Vagina (tissue), 1 donor: ENCODE measurements around a stretch of chr5.

DNA sequence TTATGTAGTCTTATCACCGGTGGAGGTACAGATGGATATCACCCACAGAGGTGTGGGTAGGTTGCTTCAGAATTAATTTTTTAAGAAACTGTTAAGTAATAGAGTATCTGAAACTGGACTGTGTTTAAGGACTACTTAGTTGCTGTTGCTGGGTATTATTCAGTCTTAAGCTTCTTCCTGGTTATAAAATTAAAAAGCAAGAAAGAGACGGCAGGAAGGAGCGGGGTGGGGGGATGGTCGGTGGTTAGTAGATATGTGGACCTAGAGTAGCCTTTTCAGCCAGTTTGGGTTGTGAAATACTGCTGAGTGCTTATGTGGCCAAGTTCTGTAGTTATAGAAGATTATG lies 28.4 kb downstream of the TRIO start:
- PRO-cap, result no peak
- RAMPAGE, long total RNA, result no peak

GRCh38 chr5:14176695-14177767 lies 33.9 kb downstream of the TRIO start:
- PRO-cap, result no peak
- RAMPAGE, long total RNA, result start-site peak on the plus strand at chr5:14177095-14177119, 10 reads; start-site peak on the plus strand at chr5:14177350-14177424, 9 reads

GRCh38 chr5:14178981-14179365 lies 35.8 kb downstream of the TRIO start:
- PRO-cap, result no peak
- RAMPAGE, long total RNA, result start-site peak on the plus strand at chr5:14179203-14179333, 7 reads

GRCh38 chr5:14184651-14185016 lies 41.5 kb downstream of the TRIO start:
- PRO-cap, result unidirectional peak, minus-strand start at chr5:14184867
- RAMPAGE, long total RNA, result no peak

DNA sequence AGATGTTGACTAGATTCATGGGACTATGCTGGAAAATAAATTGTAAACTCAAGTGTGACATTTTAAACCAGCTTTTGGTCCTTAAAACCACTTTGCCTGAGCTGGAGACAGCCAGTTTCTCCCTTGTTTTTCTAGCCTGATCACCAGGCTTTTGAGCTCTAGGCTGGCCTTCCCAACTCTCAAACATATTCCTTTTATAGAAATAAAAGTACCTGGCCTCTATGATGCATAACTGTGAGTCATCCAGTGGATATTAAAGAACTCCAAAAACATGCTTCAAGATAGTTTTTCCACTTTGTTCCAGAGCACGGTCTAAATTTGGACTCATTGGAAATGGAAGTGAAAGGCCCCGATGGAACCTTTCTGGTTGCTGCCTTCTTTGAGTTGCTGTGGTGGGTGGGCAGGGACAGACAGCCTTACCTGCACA lies 43.0 kb downstream of the TRIO start:
- PRO-cap, result bidirectional peak, plus-strand start at position 327 of the sequence, minus-strand start at position 153 of the sequence
- RAMPAGE, long total RNA, result no peak

DNA sequence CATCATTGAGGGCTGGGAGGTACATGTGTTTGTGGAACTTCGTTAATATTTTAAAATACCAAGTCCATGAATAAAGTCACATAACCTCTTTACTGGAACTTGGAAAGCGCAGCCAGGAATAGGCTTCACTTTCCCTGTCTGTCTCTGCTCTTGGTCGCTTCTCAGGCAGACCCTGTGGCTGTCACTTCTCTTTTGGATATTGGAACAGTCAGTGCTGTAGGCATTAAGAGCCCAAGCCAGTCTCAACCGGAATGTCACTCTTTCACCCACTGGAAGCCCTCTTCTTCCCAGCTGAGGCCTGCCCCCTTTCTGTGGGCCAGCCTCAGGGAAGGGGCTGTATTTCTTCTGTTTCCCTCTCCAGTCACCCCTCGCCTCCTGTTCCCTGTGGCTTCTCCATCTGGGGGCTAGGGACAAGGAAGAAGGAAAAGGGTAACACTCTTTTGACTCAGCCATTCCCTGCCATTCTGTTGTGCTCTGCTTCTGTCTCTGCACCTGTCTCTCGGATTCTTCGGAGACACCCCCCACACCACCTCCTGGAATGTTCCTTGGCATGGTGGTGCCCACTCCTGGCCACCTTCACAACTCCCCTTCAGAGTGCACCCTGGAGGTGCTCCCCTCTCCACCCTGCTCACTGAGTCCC lies 103.3 kb downstream of the TRIO start:
- PRO-cap, result no peak
- RAMPAGE, long total RNA, result no peak

- PRO-cap, result no peak
- RAMPAGE, long total RNA, result start-site peak on the plus strand at chr5:14358059-14358333, 49 reads
Observed at GRCh38 chr5:14357817-14358390, 214.8 kb downstream of the TRIO start.

- PRO-cap, result no peak
- RAMPAGE, long total RNA, result no peak
Observed at GRCh38 chr5:14448533-14449109, 133.0 kb upstream of the OTULINL start.

DNA sequence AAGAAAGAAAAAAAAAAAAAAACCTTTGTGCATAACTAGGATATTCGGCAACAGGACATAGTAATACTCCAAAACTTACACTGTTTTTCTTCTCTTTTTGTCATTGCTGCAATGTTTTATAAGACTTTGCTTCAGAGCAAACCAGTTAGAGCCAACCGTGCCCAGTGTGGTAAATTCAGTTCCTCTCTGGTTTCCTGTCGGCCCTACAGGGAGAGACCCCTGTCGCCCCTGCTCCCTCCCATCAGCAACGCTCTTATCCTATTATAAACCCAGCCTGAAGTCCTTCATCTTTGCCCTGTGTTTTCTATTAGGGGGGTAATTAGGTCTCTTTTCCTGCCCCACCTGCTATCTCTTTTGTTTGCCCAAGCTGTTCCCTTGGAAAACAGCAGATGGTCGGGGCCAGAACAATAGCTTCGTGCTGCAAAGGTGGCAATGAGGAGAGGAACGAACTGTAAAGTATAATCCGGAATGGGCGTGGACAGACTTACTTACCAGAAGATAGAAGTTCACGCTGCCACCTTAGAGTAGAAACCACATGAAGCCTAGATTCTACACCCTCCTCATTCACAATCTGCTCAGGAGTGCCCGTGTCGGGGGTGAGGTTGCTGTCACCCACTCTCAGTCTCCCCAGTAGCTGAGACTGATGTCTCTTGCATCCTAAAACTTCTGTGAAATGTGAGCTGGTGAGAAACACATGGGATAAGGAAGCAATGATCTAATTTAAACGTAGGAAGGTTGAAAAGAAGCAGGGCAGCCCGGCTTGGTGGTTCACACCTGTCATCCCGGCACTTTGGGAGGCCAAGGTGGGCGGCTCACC lies 21.4 kb upstream of the OTULINL start:
- PRO-cap, result no peak
- RAMPAGE, long total RNA, result no peak

DNA sequence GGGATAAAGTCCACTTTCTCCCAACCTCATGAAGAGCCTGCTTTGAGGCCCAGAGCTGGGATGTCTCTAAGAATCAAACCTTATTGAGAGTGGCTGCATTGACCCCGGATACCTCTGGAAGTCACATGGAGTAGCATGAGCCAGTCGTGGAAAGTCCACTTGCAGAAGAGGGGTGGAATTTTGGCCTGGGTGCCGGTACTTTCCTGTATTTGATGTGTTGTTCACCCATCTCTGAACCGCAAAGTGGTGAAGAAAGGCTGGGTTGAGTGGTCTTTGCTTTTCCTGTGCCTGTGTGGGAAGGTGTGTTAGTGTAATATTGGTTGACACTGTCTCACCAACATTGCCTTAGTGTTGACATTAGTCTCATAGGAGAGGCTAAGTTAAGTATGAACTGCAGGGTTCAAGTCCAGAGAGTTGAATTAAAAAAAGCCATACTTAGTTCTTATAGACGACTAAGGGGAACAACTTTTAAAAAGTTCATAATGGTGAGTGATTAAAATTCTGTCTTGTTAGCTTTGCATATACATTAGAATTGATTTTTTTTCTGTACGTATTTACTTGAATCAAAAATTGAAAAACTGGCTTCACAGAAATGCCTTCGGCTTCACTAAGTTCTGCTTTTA lies 3.8 kb downstream of the OTULIN start:
- PRO-cap, result no peak
- RAMPAGE, long total RNA, result no peak

GRCh38 chr5:14681360-14682115 lies 17.0 kb downstream of the OTULIN start:
- PRO-cap, result no peak
- RAMPAGE, long total RNA, result start-site peak on the plus strand at chr5:14681522-14681532, 16 reads

DNA sequence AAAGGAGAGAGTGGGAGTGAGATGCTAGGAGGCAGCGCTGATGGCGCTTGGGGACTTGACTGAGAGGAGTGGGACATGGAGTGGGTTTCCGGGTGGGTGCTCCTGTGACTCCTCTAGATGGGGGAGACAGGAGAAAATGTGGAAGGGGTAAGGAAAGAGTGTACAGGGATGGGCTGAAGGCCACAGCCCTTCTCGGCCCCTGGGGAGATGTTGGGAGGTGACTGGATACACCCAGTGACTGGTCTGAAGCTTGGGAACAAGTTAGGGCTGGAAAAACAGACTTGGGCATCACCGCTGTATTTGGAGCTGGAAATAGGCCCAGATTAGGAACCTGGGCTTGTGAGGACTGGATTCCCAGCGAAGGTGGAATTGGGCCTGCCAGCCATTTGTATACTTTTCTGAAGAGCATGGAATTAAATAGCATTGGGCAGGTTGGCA lies 37.6 kb downstream of the OTULIN start:
- PRO-cap, result no peak
- RAMPAGE, long total RNA, result no peak

GRCh38 chr5:14722000-14722589 lies 57.6 kb downstream of the OTULIN start:
- PRO-cap, result no peak
- RAMPAGE, long total RNA, result no peak

DNA sequence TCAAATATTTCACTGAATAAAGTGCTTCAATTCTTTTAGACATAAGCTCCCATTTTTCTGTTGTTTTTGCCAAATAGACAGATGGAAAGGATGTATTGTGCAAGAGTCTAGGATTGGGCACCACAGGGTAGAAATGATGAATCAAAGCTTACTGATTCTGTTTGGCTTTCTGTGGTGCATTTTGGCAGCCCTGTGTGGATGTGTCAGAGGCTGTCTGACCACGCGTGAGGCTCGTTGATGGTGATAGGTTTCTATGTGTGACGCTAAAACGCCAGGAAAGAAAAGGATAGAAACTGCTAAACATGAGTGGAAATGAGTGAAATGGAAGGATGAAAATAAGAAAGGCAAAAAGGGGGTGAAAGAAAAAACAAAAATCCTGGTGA lies 54.6 kb downstream of the ANKH start:
- PRO-cap, result no peak
- RAMPAGE, long total RNA, result no peak

GRCh38 chr5:14869924-14870811 lies 1.4 kb downstream of the ANKH start:
- PRO-cap, result no peak
- RAMPAGE, long total RNA, result no peak

GRCh38 chr5:14872098-14873140 lies 841 bp upstream of the ANKH start:
- PRO-cap, result bidirectional peak, plus-strand start at chr5:14872320, minus-strand start at chr5:14872233; unidirectional peak, minus-strand start at chr5:14872355; bidirectional peak, plus-strand start at chr5:14872922, minus-strand start at chr5:14872840
- RAMPAGE, long total RNA, result no peak

- PRO-cap, result unidirectional peak, plus-strand start at chr5:15008795
- RAMPAGE, long total RNA, result no peak
Observed at GRCh38 chr5:15008319-15008849, 136.8 kb upstream of the ANKH start.

GRCh38 chr5:15502061-15502635 lies 2.2 kb downstream of the FBXL7 start:
- PRO-cap, result no peak
- RAMPAGE, long total RNA, result no peak

DNA sequence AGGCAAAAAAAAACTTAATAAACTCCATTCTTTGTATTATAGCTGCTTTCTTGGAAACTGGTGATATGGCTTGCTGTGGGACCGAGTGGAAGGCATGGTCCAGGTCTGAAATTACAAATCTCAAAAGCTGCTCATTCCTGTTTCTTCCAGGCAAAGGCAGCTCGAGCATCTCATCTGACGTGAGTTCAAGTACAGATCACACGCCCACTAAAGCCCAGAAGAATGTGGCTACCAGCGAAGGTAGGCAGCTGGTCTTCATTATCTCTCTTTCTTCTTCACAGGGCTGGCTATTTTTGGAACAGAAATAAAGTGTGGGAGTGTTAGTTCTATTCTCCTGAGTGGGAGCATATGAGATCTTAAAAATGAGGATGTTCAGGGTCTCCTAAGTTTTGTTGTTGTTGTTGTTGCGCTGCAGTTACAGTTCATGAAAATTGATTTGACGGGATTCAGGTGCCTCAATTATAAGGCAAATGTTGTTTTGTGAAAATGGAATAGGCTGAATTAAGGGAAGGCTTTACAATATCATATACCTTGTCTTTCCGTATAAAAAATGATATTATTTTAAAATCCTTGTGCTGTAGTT lies 115.9 kb downstream of the FBXL7 start:
- PRO-cap, result no peak
- RAMPAGE, long total RNA, result no peak

GRCh38 chr5:15938769-15939440 lies 240.7 kb downstream of the MARCHF11 start:
- PRO-cap, result no peak
- RAMPAGE, long total RNA, result no peak